Caco-2 (cell line): ENCODE measurements around the genes ANGPTL7, MAD2L2, CLCN6, NPPB and KIAA2013.

DNA sequence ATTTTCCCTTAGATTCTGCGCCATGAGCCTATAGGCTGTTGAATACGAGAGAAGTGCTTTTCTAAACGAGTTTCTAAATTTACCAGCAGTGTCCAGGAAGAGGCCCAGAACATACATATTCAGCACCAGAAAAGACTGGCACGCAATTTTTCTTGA, 700 bp upstream of the SRM start:
- PRO-cap: no peak
- RRBS: no CpG with 5 or more reads among the region's 4 CpGs

GRCh38 chr1:11188954-11189519, at the start of gene ANGPTL7:
Gene ANGPTL7 (plus strand): TSS chr1:11189355.
- PRO-cap: no peak
- RRBS: no CpG with 5 or more reads among the region's 10 CpGs

GRCh38 chr1:11250716-11251424, 11.5 kb downstream of the MTOR start:
- PRO-cap: no peak
- RRBS: no CpG with 5 or more reads among the region's 4 CpGs

- PRO-cap: no peak
- RRBS: 2% methylated on average over 13 of the region's 21 CpGs
These were observed 370 bp downstream of the MTOR start for GRCh38 chr1:11262000-11262361.

DNA sequence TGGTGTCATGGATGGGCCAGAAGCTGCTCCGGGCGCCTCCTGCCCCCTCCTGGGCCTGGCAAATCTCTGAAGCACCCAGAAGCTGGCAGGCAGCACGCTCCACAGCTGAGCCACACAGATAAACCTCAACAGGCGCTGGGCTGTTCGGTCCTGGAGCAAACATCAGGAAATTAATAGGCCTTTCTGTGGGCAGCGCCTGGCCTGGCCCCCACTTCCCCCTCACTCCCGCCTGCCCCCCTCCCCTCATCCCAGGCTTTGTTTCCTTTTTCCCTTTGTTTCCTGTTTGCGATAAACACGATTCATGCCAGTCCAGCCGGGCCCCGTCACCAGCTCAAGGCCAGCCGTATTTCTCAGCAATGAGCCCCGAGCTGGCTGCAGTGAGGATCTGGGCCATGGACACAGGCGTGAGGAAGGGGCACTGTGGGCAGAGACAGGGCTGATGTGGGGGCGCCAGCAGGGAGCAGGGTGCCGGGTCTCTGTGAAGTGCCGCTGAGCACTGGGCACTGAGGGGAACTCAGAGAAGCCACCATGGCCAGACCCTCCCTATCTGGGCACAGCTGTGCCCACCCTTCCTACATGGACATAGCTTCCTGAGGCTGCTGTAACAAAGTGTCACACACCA, 20.0 kb upstream of the DISP3 start:
- PRO-cap: no peak
- RRBS: no CpG with 5 or more reads among the region's 17 CpGs

DNA sequence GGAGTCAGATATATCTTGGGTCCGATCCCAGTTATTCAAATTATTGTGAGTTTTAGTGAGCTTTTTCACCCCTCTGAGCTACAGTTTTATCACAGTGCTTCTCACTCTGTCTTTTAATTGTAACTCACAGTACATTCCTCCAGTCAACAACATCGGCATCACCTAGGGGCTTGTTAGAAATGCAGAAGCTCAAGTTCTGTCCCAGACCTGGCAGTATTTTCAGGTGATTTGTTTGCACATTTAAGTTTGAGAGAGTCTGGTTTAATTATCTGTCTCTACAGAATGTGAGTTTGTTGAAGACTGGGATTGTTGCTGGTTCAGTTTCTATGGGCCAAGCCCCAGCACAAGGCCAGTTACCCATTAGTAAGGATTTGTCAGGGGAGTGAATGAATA, 26.0 kb downstream of the DISP3 start:
- PRO-cap: no peak
- RRBS: no CpG with 5 or more reads among the region's 2 CpGs

DNA sequence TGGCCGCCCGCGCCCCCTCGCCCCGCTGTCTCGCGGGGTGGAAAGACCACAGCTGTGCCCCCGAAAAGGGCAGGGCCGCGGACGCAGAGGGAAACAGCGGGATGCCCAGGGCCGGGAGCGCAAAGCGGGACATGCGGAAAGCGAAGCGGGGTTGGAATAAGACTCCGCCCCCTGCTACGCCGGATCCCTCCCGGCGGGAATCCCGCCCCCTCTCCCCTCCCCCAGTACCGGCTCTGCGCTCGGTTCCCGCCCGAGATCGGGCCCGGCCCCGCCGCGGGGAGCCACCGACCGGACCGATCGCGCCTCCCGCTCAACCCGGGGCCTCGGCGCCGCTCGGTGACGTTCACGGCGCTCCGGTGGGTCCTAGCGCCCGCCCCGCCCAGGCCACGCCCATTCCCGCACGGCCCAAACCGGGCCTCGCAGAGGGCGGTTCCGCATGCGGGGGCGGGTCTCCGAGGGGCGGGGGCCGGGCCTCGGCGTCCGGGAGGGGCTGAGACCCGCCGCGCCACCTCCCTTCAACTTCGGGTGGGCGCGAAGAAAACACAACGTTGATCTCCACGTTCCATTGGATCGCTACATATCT, at the start of gene MAD2L2:
Gene MAD2L2 (minus strand): TSS at position 338 of the 583 bp plus-strand sequence.
- PRO-cap: bidirectional peak, plus-strand start at position 401 of the sequence, minus-strand start at position 338 of the sequence
- RRBS: 2% methylated on average over 41 of the region's 76 CpGs

DNA sequence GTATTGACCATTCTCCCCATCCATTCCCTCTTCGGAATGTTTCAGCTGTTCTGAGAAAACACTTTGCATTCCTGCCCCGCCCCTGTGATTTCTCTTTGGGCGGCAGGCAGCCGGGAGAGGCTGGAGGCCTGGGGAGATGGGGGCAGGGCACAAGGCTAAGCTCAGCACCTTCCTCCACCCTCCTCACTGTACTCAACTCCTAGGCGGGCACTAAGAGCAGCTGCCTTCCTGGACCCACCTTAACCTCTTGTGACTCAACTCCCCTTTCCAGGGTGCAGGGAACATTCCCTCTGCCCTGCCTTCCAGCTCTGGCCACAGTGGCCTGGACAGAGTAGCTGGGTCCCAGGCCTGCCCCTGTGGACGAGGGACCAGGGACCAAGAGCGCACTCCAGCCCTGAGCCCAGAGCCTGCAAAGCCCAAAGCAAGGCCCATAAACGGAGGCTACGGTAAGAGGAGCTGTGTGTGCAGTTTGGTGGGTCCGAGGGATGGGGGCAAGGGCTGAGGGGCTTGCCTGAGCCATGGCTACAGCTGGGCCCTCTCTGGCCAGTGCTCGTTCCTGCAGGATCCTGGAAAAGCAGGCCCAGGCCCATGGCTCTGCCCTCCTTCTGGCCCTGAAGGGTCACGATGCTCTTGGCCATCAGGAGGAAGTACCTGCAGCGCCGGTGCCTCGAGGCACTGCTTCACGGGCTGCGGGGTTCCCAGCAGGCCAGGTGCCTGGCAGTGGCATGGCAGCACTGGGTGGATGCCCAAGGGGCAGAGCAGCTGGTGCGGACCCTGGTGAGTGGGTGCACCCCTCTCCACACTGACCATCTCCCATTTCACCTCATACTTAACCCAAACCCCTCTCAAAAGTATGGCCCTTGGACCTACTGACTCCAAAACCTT, 17.9 kb downstream of the MTHFR start:
- PRO-cap: bidirectional peak, plus-strand start at position 93 of the sequence, minus-strand start at position 38 of the sequence
- RRBS: no CpG with 5 or more reads among the region's 18 CpGs

DNA sequence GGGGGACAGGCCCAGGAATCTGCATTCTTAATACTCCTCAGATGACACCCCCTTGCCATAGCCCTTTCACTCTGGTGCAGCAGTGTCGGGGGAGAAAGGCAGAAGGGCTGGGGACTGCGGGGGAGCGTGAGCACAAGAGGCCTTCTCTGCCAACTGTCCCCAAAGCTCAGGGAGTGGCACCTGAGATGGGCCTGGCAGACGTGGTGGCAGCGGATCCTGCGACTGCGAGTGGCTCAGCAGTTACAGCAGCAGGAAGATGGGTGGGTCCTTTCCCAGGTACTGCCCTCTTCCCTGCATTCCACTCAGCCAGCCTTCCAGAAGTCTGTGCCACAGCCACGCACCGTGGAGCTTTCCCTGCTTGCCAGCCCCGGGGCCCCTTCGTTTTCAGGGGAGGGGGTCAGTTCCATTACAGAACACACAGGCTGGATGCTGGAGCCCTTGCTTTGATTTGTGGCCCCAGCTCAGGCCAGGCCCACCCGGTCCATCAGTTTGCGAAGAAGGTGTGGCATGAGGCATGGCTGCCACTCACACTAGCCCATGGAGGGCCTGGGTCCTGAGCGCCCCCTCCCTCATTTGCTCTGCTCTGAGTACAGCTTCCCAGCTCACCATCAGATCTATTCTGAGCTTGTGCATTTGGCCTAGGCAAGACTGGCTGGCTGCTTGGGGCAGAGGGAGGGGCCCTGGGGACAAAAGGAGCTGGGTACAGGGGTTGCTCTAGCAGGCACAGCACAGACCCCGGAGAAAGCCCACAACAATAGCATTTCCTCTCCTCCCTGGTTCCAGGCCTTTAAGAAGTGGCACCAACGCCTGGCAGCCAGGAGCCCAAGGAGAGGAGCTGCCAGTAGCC, 17.1 kb downstream of the MTHFR start:
- PRO-cap: no peak
- RRBS: 97% methylated on average over 3 of the region's 16 CpGs

DNA sequence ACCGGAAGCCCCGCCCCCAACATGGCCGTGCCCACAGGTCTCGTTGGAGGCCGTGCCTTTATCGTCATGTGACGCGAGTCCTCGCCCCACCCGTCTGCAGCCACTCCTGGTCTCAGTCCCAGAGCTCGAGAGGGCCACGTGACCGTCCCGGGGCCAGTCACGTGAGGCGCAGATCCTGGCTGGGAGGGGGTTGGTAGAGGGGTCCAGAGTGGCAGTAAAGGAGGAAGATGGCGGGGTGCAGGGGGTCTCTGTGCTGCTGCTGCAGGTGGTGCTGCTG, at the start of gene CLCN6:
Gene CLCN6 (plus strand): TSS at position 156 of the 277 bp plus-strand sequence.
- PRO-cap: bidirectional peak, plus-strand start at position 206 of the sequence, minus-strand start outside the sequence
- RRBS: no CpG with 5 or more reads among the region's 17 CpGs

GRCh38 chr1:11845265-11845700, 2.3 kb downstream of the NPPA start:
- PRO-cap: no peak
- RRBS: no CpG with 5 or more reads among the region's 4 CpGs

DNA sequence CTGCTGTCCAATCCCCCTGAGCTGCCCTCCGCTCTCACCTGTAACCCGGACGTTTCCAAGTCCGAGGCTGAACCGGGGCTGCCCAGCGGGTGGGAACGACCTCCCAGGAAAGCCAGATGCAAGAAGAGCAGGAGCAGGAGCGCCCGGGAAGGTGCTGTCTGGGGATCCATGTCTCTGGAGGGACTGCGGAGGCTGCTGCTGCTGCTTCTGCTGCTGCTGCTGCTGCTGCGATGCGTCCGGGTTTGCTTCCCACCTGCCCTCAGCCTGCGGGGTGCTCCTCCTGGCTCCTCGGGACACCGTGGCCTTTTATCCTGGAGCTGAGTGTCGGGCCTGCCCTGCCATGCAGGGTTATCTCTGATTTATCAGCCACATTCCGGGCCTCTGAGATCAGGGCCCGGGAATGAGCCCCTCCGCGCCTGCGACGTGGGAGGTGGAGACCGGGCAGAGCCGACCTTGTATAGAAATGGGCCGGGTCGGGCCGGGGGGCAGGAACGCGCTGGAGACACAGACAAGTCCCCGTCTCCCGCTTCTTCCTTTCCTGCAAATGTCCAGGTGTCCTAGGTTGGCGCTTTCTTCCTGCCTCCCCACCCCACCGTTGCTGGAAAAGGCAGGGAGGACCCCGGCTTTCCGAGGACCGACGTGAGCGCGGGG, at the start of gene NPPB:
Gene NPPB (minus strand): TSS at position 282 of the 651 bp plus-strand sequence.
- PRO-cap: bidirectional peak, plus-strand start at position 460 of the sequence, minus-strand start at position 282 of the sequence
- RRBS: 8% methylated on average over 21 of the region's 40 CpGs

- PRO-cap: bidirectional peak, plus-strand start at chr1:11926601, minus-strand start at chr1:11926427
- RRBS: 3% methylated on average over 29 of the region's 113 CpGs
These were observed at the start of gene KIAA2013 for GRCh38 chr1:11925717-11926812. Gene KIAA2013 (minus strand): TSS chr1:11926427.

GRCh38 chr1:12181294-12181763, 14.5 kb downstream of the TNFRSF1B start:
- PRO-cap: no peak
- RRBS: 82% methylated on average over 4 of the region's 9 CpGs

GRCh38 chr1:12186569-12187070, 19.8 kb downstream of the TNFRSF1B start:
- PRO-cap: no peak
- RRBS: 88% methylated on average over 2 of the region's 7 CpGs

GRCh38 chr1:12187621-12188573, 21.1 kb downstream of the TNFRSF1B start:
- PRO-cap: no peak
- RRBS: no CpG with 5 or more reads among the region's 12 CpGs

- PRO-cap: no peak
- RRBS: no CpG with 5 or more reads among the region's 23 CpGs
These were observed 24.1 kb downstream of the TNFRSF1B start for GRCh38 chr1:12190776-12191486.

- PRO-cap: no peak
- RRBS: no CpG with 5 or more reads among the region's 1 CpG
These were observed 24.6 kb upstream of the VPS13D start for GRCh38 chr1:12205318-12205555.

DNA sequence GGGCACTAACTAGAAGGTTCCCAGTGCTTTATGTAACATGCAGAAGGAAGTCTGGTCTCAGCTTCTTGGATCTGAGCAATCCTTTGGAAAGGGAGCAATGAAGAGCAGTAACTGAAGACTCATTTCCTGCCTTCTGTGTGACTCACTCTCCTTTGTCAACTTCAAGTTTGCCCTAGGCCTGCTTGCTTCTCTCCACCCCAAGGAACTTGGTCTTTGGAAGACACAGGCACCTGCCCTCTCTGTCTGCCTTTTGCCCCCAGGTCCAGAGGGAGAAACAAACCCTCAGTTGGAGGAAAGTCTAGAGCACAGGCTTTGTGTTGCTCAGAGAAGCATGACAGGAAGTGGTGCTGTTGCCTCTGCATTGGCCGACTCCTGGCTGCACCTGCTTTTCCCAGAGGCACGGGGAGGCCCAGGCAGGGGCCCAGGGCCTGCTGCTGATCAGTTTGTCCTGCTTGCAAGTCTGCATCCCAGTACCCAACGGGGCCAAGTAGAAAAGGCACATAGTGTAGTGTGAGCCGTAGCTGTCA, 137.2 kb downstream of the DHRS3 start:
- PRO-cap: no peak
- RRBS: no CpG with 5 or more reads among the region's 4 CpGs

GRCh38 chr1:12513223-12513932, 104.6 kb downstream of the DHRS3 start:
- PRO-cap: no peak
- RRBS: 96% methylated on average over 5 of the region's 13 CpGs